ENCODE results near the genes EIF2S2 and MMP24.

DNA sequence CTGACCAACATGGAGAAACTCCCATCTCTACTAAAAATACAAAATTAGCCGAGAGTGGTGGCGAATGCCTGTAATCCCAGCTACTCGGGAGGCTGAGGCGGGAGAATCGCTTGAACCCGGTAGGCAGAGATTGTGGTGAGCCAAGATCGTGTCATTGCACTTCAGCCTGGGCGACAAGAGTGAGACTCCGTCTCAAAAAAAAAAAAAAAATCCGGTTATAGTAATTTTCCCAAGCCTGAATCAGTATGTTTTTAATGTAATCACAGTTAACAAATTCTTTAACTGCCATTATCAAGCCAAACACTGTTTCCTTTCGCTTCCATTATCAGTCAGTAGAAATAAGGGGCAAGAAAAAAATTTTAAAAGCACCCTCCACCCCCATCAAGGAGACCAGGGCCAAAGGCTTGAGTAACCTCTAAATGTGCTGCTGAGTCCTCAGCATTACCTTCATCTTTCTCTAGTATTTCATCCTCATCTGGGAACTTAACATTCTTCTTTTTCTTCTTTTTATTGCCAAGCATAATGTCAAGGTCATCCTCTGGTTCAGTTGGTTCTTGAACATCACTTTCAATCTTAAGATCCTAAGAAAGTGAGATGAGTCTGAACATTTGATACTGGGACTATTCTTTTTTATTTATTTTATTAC lies 13.9 kb downstream of the EIF2S2 start:
- PRO-cap, result no peak
- RAMPAGE, long total RNA, 3 experiments, result no peak in any of the 3 experiments

DNA sequence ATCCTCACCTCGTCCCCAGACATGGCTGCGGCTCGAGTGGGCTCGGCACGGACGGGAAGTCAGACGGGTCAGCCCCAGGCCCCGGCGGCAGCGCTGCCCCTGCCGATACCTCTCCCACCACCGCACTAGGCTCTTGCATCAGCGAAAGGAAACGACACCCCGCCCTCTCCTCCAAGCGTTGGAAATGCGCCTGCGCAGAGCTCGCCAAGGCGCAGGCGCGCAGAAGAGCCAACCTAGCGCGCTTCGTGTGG lies at the start of gene EIF2S2:
EIF2S2 (minus strand) TSS at position 156 of the 251 bp plus-strand sequence.
- PRO-cap, result bidirectional peak, plus-strand start outside the sequence, minus-strand start at position 127 of the sequence
- RAMPAGE, long total RNA, 3 experiments, result start-site peak on the minus strand in 3 of 3 experiments, centred at positions 133 to 136 of the sequence, 1,736 to 2,687 reads per replicate

DNA sequence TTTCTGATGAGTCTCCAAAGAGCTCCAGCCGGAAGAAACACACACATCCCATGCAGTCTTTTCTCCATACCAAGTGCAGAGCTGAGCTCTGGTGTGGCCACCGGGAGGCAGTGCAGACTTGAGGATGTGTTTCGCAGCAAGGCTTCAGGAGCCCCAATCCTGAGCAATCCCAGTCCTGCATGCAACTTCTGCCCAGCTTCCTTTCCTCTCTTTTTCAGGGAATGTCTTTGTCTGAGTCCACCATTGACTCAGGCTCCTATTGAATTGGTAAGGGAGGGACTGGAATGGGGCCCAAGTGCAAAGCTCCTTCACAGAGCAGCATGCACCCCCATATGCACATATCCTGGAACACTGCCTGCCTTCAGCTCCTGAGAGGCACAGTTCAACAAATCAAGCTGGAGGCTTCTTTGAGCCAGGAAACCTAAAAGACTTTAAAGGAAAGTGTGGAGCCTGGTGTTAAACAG lies 50.5 kb upstream of the ASIP start:
- PRO-cap, result no peak
- RAMPAGE, long total RNA, 3 experiments, result no peak in any of the 3 experiments

GRCh38 chr20:34363822-34364272 lies 774 bp downstream of the ITCH start:
- PRO-cap, result no peak
- RAMPAGE, long total RNA, 3 experiments, result no peak in any of the 3 experiments

DNA sequence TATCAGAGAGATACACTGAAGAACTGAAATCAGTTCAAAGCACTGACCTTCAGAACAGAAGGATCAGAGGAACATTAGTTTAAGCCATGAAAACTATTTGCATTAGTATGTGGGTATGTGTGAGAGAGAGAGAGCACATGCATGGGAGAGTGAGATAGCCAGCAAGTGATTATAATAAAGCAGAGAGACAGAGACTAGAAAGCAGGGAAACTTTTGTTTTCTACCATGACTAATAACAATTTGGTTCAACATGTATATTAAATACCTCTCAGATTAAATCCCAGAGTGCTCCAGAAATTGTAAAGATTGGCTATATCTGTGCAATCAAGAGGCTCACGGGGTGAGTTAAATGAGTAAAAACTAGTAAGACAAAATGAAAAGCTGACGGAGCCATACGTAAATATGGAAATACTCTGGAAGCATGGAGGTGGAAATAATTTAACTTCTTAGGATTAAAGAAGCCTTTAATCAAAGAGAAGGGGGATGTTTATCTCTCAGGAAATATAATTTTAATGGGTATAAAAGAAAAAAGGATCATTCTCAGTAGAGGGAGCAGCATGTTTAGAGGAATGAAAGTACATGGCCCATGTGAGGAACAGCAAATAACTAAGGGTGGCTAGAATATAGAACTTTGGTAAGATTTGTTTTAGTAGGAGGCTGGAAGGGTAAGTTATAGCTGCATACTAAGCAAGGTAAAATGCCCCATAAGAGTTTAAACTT lies 40.4 kb downstream of the ITCH start:
- PRO-cap, result no peak
- RAMPAGE, long total RNA, 3 experiments, result no peak in any of the 3 experiments

DNA sequence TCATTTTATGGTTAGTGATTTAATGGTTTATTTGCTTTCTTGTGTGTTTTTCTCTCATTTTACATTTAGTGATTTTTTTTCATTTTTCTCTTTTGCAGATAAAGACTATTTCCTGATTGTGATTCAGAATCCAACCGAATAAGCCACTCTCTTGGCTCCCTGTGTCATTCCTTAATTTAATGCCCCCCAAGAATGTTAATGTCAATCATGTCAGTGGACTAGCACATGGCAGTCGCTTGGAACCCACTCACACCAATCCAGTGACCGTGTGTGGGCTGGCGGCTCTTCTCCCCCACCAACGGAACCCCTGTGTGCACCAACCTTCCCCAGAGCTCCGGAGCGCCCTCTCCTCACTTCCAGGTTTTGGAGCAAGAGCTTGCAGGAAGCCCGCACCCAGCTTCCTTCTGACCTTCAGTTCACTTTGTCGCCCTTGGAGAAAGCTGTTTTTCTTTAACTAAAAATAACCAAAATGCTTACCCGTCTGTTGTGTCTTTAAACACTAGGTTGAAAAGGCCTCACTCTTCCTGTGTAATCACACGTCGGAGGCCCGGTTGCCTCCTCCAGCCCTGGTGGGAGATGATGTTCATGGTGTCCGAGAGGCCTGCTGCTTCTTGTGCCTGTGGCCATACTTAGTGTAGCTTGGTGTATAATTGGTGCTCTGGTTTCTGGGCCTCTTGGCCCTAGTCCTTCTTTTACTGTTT lies 17.9 kb upstream of the MAP1LC3A start:
- PRO-cap, result no peak
- RAMPAGE, long total RNA, 3 experiments, result no peak in any of the 3 experiments

- PRO-cap, result no peak
- RAMPAGE, long total RNA, 3 experiments, result no peak in any of the 3 experiments
These were observed 37.0 kb downstream of the PIGU start for GRCh38 chr20:34639708-34640515.

GRCh38 chr20:34706852-34707113 lies 2.6 kb downstream of the TP53INP2 start:
- PRO-cap, result no peak
- RAMPAGE, long total RNA, 3 experiments, result no peak in any of the 3 experiments

- PRO-cap, result no peak
- RAMPAGE, long total RNA, 3 experiments, result no peak in any of the 3 experiments
These were observed 3.1 kb downstream of the TP53INP2 start for GRCh38 chr20:34707121-34707823.

GRCh38 chr20:34749484-34750032 lies 45.4 kb downstream of the TP53INP2 start:
- PRO-cap, result no peak
- RAMPAGE, long total RNA, 3 experiments, result no peak in any of the 3 experiments

GRCh38 chr20:34861631-34862105 lies 11.0 kb downstream of the GGT7 start:
- PRO-cap, result no peak
- RAMPAGE, long total RNA, 3 experiments, result no peak in any of the 3 experiments

GRCh38 chr20:34938222-34939037 lies 17.2 kb downstream of the GSS start:
- PRO-cap, result no peak
- RAMPAGE, long total RNA, 3 experiments, result no peak in any of the 3 experiments

GRCh38 chr20:35038950-35039447 lies 53.6 kb downstream of the TRPC4AP start:
- PRO-cap, result no peak
- RAMPAGE, long total RNA, 3 experiments, result no peak in any of the 3 experiments

- PRO-cap, result no peak
- RAMPAGE, long total RNA, 3 experiments, result no peak in any of the 3 experiments
These were observed 53.2 kb downstream of the TRPC4AP start for GRCh38 chr20:35039448-35039740.

- PRO-cap, result no peak
- RAMPAGE, long total RNA, 3 experiments, result no peak in any of the 3 experiments
These were observed 27.0 kb downstream of the EDEM2 start for GRCh38 chr20:35120049-35120602.

GRCh38 chr20:35224527-35225129 lies 1.9 kb upstream of the MMP24 start:
- PRO-cap, result no peak
- RAMPAGE, long total RNA, 3 experiments, result start-site peak on the minus strand in 1 of 3 experiments, at chr20:35224767-35224872 at its widest, 11 reads per replicate

GRCh38 chr20:35225986-35226996 lies at the start of gene MMP24:
MMP24 (plus strand) TSS chr20:35226690.
- PRO-cap, result no peak
- RAMPAGE, long total RNA, 3 experiments, result no peak in any of the 3 experiments

DNA sequence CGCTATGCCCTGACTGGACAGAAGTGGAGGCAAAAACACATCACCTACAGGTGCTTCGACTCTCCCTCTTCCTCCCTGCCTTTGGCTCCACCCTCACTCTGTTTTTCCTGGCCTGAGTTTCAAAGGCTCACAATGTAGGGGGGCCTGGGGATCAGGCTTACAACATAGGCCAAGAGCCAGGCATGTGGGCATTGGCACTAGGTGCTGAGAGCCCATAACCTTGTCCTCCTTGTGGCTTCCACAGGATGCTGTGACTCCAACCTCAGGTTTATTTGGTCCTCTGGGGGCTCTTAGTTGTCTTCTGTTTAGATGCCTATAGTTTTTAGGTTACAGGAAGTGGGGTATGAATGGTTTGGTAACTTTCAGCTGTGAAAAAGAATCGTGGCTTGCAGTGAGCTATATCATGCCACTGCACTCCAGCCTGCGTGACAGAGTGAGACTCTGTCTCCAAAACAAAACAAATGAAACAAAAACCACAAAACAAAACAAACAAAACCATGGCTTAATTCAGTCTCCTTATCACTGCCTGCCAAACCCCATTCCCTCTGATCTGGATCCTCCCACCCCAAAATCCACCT lies 25.6 kb downstream of the MMP24 start:
- PRO-cap, result no peak
- RAMPAGE, long total RNA, 3 experiments, result no peak in any of the 3 experiments

- PRO-cap, result no peak
- RAMPAGE, long total RNA, 3 experiments, result no peak in any of the 3 experiments
These were observed 4.3 kb downstream of the MMP24OS start for GRCh38 chr20:35273331-35274234.

- PRO-cap, result no peak
- RAMPAGE, long total RNA, 3 experiments, result no peak in any of the 3 experiments
These were observed 565 bp upstream of the EIF6 start for GRCh38 chr20:35285146-35285528.